Cytotoxic T cell (primary cell): ENCODE measurements around a stretch of chr12.

GRCh38 chr12:52629569-52629990 lies 11.2 kb upstream of the KRT73 start:
- PRO-cap, 2 experiments, result peak in 1 of 2 experiments; most common plus-strand start chr12:52629793 (in 1)

DNA sequence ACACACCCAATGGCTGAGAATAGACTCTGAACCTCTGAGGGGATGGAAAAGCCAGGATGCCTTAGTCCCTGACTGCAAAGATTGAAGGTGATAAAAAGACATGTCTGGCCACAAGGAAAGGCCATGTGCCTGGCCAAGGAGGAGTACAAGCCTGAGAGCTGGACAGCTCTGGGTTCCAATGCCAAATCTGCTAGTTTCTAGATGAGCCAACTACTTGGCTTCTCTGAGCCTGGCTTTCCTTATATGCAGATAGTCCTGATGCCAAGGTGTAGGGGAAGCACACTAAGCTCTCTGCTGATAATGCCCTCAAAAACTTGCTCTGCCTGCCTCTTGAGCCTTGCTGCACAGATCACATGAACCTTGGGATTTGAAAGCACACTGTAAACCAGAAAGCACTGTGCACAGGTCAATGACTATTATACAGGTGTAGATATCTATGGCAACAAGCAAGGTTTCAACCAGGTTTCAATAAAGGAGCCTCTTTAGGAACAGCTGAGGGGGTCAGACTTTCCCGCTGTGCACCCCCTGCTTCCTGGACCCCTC lies 8.2 kb downstream of the KRT8 start:
- PRO-cap, 2 experiments, result no peak in any of the 2 experiments

- PRO-cap, 2 experiments, result no peak in any of the 2 experiments
These were observed 1.6 kb upstream of the KRT8 start for GRCh38 chr12:52906294-52906981.

GRCh38 chr12:52924990-52925749 lies 20.3 kb upstream of the KRT8 start:
- PRO-cap, 2 experiments, result no peak in any of the 2 experiments

DNA sequence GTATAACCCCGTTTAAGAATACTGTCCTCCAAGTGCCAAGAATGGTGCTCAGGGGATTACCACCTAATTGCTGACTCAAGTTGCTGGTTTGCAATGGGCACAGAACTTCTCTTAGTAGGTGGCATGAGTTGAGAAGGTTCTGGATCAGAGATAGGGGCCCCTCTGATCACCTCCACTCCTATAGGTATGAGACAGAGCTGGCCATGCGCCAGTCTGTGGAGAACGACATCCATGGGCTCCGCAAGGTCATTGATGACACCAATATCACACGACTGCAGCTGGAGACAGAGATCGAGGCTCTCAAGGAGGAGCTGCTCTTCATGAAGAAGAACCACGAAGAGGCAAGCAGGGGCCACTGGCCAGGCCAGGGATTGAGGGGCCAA lies 1.6 kb downstream of the KRT18 start:
- PRO-cap, 2 experiments, result no peak in any of the 2 experiments

DNA sequence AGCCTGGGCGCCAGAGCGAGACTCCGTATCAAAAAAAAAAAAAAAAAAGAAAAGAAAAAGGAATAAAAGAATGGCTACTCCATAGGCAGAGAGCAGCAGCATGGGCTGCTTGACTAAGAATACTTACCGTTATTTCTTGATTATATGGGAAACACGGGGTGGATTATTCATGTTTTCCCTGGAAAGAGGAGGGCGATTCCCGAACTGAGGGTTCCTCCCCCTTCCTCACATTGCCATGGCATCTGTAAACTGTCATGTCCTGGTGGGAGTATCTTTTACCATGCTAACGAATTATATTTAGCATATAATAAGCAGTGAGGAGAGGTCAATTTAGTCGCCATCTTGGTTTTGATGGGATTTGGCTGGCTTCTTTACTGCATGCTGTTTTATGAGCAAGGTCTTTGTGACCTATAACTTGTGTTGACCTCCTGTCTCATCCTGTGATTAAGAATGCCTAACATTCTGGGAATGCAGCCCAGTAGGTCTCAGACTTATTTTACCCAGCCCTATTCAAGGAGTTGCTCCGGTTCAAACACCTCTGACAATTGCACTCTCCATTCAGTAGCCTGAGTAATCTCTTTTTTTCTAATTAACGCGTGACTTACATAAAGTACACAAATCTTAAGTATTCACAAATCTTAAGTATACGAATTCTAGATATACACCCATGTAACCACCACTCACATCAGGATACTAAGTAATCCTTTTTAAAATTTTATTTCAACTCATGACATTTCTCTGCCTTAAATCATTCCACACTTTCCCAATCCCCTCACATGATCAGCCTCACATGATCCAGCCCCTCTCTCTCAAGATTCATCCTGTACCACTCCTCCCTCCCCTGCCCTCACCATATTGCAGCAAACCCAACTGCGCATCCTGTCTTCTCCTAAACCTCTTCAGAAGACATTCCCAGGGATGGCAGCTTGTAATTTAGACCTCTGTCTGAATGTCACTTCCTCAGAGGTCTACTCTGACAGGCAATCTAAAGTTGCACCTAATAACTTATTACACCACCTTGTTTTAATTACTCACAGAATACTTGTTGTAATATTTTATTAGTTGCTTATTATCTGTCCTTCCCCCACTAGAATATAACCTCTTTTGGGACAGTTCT lies 1.9 kb upstream of the EIF4B start:
- PRO-cap, 2 experiments, result no peak in any of the 2 experiments

DNA sequence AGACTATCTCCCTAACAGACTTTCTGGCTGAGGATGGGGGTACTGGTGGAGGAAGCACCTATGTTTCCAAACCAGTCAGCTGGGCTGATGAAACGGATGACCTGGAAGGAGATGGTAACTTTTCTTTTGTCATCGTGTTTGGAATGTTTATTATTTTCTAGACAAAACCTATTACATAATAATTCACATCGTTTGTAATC lies 10.1 kb downstream of the EIF4B start:
- PRO-cap, 2 experiments, result no peak in any of the 2 experiments

- PRO-cap, 2 experiments, result no peak in any of the 2 experiments
These were observed 13.7 kb downstream of the EIF4B start for GRCh38 chr12:53019737-53020487.

DNA sequence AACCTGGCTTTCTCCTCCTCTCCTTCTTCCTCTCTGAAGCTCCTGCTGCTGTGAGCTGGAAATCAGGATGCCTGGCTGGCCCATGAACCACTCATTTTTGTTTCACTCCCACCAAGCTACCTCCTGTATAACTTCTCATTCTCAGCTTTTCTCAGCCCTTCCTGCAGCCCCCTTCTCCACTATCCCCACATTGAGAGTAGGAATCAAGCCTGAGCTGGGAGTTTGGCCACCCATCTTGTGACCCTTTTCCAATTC lies 5.2 kb upstream of the TNS2 start:
- PRO-cap, 2 experiments, result no peak in any of the 2 experiments

DNA sequence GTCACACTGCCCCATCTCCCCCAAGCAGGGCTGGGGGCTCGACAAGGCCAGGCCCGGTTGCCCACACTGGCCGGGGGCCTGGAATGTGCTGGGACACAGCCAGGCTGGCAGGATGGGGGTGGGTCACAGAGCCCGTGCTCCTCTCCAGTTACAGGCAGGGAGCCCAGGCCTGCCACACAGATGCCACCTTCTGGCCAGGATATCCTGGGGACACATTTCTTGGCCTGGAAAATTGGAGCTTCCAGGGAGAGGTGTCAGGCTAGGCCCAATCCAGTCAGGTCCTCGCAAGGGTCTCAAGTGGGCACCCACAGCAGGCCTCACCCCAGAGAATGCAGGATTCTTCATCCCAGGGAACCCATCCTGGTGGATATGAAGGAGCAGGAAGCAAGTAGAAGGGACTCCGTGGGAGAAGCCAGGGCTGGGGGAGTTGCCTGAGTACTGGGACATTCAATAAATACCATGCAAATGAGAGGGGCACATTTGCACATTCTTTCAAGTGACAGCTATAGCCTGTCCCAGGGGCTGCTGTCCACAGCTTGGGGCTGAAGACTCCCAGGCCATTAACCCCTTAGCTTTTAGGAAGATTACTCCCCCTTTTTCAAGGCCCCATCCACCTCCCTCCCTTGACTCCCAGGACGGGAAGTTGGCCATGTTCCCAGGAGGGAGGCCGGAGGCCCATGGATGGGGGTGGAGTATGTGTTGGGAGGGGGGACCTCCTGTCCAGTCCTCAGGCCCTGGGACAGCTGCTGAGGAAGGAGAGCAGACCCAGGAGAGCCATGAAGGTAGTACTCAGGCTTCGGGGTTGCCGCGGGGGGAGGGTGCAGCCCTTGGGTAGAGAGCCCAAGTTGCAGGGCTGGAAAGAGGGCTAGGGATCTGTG lies 1.2 kb upstream of the TNS2 start:
- PRO-cap, 2 experiments, result no peak in any of the 2 experiments

GRCh38 chr12:53053444-53053954 lies 3.6 kb downstream of the TNS2 start:
- PRO-cap, 2 experiments, result no peak in any of the 2 experiments

GRCh38 chr12:53055522-53056086 lies 5.7 kb downstream of the TNS2 start:
- PRO-cap, 2 experiments, result peak in 1 of 2 experiments; most common minus-strand start chr12:53055771 (in 1)

- PRO-cap, 2 experiments, result no peak in any of the 2 experiments
These were observed 7.5 kb downstream of the SPRYD3 start for GRCh38 chr12:53071702-53072151.

GRCh38 chr12:53095967-53096897 lies 1.2 kb upstream of the IGFBP6 start:
- PRO-cap, 2 experiments, result no peak in any of the 2 experiments

DNA sequence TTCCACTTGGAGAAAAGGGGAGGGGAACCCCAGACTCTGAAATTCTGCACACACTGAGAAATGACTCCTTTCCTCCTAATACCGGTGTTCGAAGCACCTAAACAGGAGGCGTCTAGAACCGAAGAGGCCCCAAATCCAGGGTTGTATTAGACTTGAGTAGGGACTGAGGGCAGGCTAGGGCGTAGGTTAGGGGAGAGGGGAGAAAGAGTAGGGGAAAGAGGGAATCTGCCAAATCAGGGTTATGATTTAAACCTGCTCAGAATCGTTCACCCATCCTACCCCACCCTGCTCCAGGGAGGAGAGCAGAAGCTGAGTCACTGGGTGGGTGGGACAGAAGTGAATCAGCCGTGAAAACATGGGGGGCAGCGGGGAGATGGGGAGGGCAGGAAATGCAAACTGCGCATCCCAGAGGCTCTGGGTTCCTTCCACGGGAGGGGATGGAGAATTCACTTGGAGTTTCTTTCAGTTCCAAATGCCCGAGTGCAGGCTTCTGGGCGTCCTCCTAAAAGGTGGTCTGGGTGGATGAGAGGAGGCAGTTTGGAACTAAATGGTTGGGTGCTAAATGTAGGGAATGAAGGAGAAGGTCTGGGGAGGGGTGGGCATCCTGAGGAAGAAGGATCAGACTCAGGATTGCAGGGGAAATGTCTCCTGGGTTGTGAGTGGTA lies 1.1 kb downstream of the IGFBP6 start:
- PRO-cap, 2 experiments, result no peak in any of the 2 experiments

- PRO-cap, 2 experiments, result no peak in any of the 2 experiments
These were observed 1.5 kb upstream of the CSAD start for GRCh38 chr12:53182156-53182742.

DNA sequence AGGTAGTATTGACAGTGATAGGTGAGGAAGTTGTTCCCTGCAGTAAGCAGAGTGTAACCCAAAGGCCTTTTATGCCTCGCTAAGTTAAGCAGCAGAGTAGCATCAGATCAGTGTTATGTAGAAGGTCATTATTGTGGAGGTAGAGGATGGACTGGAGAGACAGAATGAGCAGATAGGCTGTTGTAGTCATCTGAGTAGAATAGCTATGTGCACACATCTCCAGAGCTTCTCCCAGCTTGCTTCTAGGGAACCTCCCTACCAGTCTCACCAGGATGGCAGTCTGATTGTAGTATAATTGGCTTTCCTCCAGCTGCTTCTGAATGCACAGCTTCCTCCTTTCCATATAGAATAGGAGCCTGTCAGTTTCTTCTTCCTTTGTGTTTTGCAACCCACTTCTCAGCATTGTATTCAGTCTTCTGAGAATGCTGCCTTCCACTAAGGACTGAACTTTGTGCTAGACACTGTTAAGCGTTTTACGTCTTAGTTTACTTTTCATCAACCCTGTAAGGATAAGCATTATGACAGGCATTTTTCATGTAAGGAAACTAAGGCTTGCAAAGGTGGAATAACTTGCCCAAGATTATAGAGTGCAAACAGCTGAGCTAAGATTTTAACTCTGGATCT lies 2.1 kb upstream of the CSAD start:
- PRO-cap, 2 experiments, result no peak in any of the 2 experiments

- PRO-cap, 2 experiments, result no peak in any of the 2 experiments
These were observed 11.9 kb upstream of the CSAD start for GRCh38 chr12:53192208-53193352.

GRCh38 chr12:53211387-53211936 lies 4.4 kb upstream of the ITGB7 start:
- PRO-cap, 2 experiments, result no peak in any of the 2 experiments

DNA sequence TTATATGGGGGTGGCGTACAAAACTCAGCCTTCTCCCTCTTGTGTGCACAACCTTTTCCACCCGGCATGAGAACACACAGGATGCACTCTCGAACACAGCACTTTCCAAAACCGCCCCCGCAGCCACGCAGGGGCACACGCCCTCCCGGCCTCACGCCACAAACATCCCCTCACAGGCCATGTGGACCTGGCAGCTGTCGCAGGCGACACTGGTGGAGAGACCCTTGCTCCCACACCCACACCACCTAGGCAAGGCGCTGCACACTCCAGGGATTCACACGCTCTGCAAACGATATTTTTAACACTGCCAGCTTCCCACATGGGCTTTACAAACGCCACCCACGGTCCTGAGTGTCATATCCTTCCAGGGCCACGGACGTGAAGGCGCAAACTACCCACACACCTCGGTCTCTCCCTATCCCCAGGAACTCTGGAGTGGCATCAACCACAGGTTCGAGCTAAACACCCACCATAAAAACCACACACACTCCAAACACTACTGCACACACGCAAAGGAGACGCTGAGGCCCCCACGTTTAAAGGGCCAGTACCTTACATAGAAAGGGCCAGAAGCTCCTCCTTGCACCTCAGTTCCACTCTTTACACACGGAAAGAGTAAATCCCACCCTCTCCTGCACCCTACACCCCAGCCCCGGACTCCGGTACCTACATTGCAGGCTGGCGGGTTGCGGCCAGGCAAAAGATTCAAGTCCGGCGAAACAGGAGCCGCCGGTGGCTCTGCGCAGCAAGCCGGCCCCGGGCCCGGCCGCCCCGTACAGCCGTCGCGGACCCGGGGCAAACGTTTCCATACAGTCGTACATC lies 12.4 kb upstream of the ITGB7 start:
- PRO-cap, 2 experiments, result peak in 2 of 2 experiments; most common plus-strand start position 191 of the sequence (in 1); most common minus-strand start position 432 of the sequence (in 2)